Measurements from ENCODE around the gene RGL4.

DNA sequence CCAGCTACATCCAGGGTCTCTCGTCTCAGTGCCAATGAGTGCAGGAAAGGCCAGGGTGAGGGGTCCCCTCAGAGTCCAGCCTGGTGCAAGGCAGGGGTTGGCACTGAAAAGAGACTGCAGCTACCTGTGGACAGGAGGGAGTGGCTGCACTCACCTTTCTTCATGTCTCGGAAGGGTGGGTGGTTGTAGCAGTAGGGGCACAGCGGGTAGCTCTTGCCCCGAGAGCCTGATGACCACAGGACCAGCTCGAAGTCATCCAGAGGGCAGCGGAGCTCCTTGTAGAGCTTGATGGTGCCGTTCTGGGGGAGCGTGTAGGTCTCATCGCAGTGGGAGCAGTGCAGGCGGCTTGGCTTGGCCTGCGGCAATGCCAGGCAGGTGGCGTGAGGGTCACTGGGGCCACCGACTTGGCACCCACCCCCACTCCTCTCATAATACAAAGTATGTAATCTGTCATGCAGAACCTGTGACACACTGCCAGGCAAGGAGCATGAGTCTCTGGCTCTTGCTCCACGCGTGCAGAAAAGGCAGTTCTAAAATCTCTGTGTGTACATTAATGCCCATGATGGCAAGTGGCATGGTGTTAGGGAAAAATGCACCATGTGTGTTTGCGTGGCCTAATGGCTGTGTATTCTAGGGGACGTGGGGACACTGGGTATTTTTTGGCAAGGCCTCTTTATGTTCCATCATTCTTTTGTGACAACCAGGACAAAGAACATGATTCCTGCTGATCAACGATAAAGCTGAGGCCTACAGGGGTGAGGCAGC lies 5.9 kb upstream of the PPM1F start:
- PRO-cap: no peak

GRCh38 chr22:21992631-21992983 lies 10.0 kb upstream of the TOP3B start:
- PRO-cap: no peak

GRCh38 chr22:22085658-22086187 lies 103.1 kb upstream of the TOP3B start:
- PRO-cap: no peak

- PRO-cap: no peak
Measured at GRCh38 chr22:22098938-22099483, 116.4 kb upstream of the TOP3B start.

GRCh38 chr22:22284919-22286101 lies 40.7 kb downstream of the VPREB1 start:
- PRO-cap: no peak

GRCh38 chr22:22380246-22381318 lies 128.0 kb downstream of the ZNF280B start:
- PRO-cap: no peak

DNA sequence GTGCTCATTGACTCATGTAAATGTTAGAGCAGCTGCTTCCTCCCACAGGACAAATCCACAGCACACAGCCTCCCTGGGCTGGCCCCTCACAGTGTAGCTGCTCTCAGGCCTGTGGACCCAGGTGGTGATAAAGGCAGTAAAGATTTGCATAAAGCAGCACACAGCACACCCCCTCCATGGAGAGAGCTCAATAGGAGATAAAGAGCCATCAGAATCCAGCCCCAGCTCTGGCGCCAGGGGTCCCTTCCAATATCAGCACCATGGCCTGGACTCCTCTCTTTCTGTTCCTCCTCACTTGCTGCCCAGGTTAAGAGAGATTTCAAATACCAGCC lies 113.8 kb downstream of the ZNF280B start:
- PRO-cap: no peak

DNA sequence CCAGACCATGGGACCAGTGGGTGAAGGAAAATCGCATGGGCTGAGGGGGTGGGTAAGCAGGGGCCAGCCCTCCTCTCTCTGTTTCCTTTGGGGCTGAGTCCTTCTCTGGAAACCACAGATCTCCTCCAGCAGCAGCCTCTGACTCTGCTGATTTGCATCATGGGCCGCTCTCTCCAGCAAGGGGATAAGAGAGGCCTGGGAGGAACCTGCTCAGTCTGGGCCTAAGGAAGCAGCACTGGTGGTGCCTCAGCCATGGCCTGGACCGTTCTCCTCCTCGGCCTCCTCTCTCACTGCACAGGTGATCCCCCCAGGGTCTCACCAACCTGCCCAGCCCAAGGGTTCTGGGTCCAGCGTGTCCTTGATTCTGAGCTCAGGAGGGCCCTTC lies 67.7 kb downstream of the GGTLC2 start:
- PRO-cap: no peak

DNA sequence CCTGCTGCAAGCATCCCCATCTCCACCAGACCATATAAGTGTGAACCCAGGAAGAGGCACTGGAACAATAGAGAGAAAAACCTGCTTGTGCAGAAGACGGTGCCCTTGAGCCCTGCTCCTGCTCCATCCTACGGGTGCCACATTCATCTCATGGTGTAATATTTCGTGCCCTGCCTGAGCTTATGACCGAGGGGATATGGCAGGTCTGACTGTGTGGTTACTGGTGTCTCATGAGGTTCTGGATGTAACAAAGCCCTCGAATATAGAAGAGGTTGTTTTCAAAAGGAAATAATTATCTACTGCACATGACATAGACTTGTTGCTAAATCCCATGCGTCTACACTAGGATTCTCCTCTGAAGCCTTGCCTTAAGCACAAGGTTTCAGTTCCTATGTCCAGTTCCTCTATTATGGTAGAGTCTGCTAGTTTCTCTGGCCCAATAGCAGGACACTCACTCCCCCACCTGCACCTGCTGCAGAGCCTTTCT lies 70.4 kb downstream of the GGTLC2 start:
- PRO-cap: no peak

GRCh38 chr22:22893388-22894183 lies 6.0 kb downstream of the IGLL5 start:
- PRO-cap: no peak

GRCh38 chr22:22929272-22929791 lies 41.7 kb downstream of the IGLL5 start:
- PRO-cap: no peak

- PRO-cap: no peak
Measured at GRCh38 chr22:22929792-22930233, 42.2 kb downstream of the IGLL5 start.

DNA sequence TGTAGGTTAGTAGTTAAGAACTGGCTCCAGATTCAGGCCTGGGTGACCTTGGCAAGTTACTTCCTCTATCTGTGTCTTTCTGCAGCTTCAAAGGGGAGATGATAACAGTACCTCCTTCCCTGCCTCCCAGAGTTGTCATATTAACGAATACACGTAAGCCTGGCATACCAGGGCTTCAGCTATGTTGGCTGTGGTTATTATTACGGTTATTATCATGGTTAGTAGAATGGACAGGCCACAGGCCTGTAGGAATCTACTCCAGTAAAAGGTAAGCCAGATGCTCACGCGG lies 443 bp downstream of the RSPH14 start:
- PRO-cap: no peak

GRCh38 chr22:23183235-23183993 lies 3.1 kb downstream of the BCR start:
- PRO-cap: bidirectional peak, plus-strand start at chr22:23183577, minus-strand start at chr22:23183463

GRCh38 chr22:23218601-23219507 lies 38.5 kb downstream of the BCR start:
- PRO-cap: bidirectional peak, plus-strand start at chr22:23219241, minus-strand start at chr22:23218998

DNA sequence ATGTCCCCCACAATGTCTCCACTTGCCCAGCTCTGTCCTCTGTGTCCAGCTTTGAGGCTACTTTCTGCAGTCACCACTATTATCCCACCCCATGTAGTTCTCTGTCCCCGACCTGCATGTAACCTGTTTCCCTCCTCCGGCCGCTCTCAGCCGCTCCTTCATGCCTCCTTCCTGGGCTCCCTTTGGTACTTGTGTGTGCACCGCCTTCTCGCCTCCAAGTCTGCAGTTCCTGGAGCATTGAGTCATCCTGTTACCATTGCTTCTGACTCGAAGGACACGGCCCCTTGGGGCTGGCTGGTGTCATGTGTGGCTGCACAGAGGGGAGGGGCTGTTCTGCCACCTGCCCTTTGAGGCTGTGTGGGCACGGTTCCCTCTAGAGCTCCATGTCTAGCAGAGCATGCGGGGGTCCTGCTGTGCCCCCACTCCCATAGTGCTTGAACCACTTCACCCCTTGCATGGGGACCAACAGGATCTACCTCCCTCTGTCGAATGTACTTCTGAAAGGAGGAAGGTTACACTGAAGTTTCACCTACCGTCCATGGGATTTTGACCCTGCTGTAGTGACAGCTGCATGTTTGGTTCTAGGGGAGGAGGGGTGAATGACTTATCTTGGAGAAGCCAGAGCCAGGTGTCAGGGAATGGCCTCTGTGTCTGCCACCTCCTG lies 39.6 kb downstream of the BCR start:
- PRO-cap: no peak

DNA sequence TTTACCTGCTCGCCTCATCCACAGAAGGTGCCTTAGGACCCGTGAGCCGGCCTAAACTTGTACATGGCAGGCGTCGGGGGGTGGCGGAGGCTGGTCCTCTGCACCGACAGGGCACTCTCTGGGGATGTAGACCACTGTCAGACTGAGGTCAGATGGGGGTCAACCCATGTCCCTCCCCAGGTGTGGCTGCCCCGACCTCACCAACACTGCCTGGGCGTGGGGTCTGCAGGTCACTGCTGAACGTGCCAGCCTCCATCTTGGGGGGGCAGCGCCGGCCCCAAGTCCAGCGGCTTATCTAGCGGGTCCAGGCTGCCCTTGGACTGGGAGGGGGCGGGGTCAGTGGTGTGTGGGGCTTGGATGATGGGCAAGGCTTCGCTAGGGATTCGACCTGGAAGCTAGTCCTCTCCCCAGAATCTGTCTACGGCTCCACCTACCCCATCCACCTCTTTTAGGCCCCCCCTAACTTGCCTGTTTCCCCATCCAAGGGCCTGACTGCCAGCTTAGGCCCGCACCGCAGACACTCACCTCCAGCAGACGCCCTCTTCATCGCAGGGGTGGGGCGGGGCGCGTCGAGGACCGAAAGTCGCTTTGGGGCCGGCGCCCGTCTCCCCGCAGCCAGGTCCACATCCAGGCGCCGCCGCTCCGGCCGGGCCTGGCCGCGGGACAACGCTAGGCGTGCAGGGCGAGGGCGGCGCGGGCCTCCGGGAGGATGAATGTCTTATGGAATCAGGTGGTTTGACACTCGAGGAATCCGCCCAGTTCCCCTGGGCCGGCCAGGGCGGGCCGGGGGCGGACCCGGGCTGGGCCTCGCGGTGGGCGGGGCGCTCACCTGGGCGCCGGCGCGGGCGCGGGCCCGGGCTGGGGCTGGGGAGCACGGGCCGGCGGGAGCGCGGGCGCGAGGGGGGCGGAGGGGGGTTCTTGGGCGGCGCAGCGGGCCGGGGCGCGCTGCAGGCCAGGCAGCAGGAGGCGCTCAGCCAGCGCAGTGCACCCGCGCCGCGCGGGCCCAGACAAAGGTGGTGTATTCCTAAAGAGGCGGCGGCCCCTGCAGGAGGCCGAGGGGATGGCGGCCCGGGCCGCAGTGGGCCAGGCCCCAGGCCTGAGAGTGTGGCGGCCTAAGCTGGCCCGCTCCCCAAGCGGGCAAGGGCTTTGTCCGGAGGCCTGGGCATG lies 177.9 kb downstream of the IGLL1 start:
- PRO-cap: unidirectional peak, plus-strand start at position 546 of the sequence; bidirectional peak, plus-strand start at position 920 of the sequence, minus-strand start at position 1,009 of the sequence

GRCh38 chr22:23458687-23459442 lies 121.2 kb downstream of the IGLL1 start:
- PRO-cap: no peak

- PRO-cap: no peak
Measured at GRCh38 chr22:23591107-23591902, 11.2 kb upstream of the IGLL1 start.

DNA sequence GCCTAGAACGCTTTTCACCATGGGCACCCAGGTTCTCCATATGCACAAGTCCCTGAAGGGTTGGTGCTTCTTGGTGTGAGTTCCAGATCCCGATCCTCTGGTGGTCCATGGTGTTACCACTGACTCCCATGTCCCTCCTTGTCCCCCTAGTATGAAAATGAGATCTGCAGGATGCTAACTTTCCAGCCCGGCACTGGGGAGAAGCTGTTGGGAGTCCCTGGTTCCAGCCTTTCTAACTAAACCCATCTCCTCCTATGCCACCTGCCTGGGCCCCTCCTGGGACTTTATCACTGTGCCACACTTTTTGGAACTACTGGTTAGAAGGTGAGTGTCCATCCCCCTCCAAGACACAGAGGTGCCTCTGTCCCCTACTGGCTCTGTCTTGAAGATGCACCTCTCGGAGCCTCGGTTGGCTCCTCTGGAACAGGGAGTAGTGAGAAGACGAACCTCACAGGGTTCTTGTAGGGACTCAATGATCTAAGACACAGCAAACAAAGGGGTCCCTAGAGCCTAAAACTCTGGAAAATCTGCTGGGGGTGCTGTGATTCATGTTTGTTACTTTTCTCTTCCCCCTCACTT lies at the start of gene RGL4:
RGL4 (plus strand) TSS at position 390 of the 579 bp plus-strand sequence.
- PRO-cap: no peak